Cerebellum (tissue), 5 donors: ENCODE measurements around the genes OTOG, KCNC1 and HPS5.

DNA sequence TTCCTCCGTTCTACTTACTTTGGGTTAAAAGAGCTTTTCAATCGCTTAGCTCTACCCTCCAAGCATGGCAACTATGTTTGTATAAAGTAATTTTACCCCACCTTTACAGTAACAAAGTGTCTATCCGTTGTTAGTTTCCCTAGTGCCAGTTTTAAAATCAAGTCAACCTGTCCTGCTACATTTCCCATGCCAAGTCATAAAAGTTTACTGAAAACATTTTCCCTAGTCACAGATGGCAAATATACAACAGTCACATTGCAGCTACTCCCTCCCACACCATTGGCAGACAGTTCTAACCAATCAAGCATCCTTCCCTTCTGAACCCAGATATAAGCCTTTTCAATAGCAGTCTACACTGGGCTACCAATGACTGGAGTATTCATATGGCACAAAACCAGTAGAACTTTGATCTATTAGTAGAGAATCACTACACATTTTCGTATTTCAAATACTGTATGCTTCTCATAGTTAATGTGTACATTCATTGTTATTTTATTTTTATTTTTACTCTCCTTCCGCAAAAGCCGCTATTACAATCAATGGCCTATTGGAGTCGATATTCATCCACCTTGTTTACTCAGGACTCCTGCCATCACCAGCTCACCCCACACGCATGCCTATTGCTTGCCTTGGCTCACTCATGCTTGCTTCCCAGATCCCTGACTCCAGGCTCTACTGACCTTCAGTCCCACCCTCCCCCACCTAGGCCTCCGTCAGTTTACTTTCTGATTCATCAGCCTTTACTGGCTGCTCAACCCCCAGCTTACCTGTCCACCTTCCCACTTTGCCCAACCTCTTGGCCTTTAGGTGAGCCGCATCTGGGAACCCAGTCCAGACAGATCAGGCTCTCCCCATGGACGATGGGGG lies 408.5 kb downstream of the SOX6 start:
- PRO-cap, 3 experiments: no peak in any of the 3 experiments
- RAMPAGE, long total RNA: no peak

GRCh38 chr11:16114921-16115411 lies 241.4 kb downstream of the SOX6 start:
- PRO-cap, 3 experiments: no peak in any of the 3 experiments
- RAMPAGE, long total RNA: no peak

DNA sequence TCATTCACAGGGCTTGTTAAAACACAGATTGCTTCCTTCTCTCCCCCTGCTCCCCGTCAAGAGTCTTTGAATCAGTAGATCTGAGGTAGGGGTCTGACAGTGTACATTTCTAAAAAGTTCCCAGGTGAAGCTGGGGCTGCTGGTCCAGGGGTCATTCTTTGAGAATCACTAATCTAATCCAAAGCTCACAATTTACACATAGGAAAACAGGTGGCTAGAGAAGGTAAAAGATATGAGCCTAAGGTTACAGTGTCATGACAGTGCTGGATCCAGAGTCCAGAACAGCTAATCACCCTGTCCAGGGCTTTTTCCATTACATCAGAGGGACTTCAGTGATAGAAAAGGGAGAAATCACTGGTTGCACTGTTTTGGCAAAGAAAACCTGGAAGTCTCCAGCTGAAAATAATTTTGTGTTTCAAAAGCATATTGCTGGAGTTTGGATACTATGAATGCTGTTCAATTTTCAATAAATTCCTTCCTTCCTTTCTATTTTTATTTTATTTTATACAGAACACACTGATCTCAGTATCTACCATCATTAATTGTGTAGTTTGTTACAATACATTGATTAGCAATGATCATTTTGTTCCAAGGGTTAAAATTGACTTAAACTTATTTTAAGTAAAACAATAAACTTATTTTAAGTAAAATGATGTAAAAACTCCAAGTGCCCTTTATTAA lies 240.8 kb downstream of the SOX6 start:
- PRO-cap, 3 experiments: no peak in any of the 3 experiments
- RAMPAGE, long total RNA: no peak

GRCh38 chr11:16184641-16184930 lies 171.8 kb downstream of the SOX6 start:
- PRO-cap, 3 experiments: no peak in any of the 3 experiments
- RAMPAGE, long total RNA: no peak

- PRO-cap, 3 experiments: no peak in any of the 3 experiments
- RAMPAGE, long total RNA: no peak
Observed at GRCh38 chr11:16612508-16613377, 125.7 kb upstream of the C11orf58 start.

GRCh38 chr11:16917935-16919052 lies 95.9 kb downstream of the PLEKHA7 start:
- PRO-cap, 3 experiments: no peak in any of the 3 experiments
- RAMPAGE, long total RNA: no peak

- PRO-cap, 3 experiments: no peak in any of the 3 experiments
- RAMPAGE, long total RNA: no peak
Observed at GRCh38 chr11:16994218-16995217, 19.7 kb downstream of the PLEKHA7 start.

- PRO-cap, 3 experiments: no peak in any of the 3 experiments
- RAMPAGE, long total RNA: no peak
Observed at GRCh38 chr11:17356420-17357113, 5.0 kb downstream of the NCR3LG1 start.

GRCh38 chr11:17386350-17387132 lies 1.9 kb downstream of the KCNJ11 start:
- PRO-cap, 3 experiments: peak in 3 of 3 experiments; most common plus-strand start chr11:17386771 (in 1); most common minus-strand start chr11:17386675 (in 2)
- RAMPAGE, long total RNA: no peak

- PRO-cap, 3 experiments: no peak in any of the 3 experiments
- RAMPAGE, long total RNA: no peak
Observed at GRCh38 chr11:17506670-17507113, 30.0 kb upstream of the ABCC8 start.

- PRO-cap, 3 experiments: no peak in any of the 3 experiments
- RAMPAGE, long total RNA: no peak
Observed at GRCh38 chr11:17542836-17543472, 1.3 kb downstream of the USH1C start.

DNA sequence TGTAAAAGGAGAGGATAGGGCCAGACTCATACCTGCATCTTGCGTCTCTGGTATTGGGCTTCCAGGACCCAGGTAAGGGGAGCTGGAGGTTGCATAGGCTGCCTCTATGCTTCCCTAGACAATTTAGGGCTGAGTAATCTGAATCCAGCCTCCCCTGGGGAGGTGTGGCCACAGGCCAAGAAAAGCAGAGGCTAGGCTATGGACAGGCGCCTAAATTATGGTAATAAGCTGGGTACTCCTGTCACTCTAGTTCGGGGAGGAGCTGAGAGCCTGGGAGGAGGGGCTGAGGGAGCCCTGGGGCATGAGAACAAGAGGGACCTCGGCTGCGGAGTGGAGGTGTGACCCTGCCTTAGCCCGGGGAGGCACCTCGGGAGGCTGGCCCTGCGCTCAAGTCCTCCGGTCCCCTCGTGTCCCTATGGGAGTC lies at the start of gene OTOG:
OTOG (plus strand) TSS at position 302 of the 424 bp plus-strand sequence.
- PRO-cap, 3 experiments: no peak in any of the 3 experiments
- RAMPAGE, long total RNA: no peak

DNA sequence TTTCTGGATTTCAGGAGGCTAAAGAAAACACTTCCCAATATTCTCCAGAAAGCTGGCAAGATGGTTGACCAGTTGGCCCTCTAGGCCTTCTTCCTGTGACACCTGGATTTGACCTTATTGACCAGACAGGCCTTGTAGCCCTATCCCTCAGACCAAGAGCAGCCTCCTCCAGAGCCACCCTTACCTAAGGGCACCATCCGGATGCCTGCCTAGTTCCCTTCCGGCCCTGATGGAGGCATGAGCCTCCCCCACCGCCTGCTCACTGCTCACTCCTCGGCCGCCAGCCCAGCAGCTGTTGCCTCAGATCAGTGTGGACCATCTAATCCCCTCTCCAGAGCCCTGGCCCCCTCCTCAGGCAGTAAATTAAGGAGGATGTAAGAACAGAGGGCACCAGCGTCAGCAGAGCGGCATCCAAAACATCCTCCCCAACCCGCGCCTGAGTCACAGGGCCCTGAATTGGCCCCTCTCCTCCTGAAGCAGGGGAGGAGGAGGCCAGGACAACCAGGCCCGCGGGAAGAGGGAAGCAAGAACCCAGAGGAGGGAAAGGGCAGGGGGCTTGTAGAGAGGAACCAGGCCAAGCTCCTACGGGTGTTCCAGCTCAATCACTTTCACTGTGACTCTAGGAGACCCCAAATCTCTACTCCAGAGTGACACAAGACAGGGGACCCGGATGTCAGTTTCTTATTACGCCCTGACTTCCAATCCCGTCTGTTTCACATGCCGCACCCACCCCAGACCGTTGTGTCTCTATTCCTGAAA lies 31.4 kb upstream of the MYOD1 start:
- PRO-cap, 3 experiments: no peak in any of the 3 experiments
- RAMPAGE, long total RNA: no peak

GRCh38 chr11:17734235-17735016 lies at the start of gene KCNC1:
Gene KCNC1 (plus strand): TSS chr11:17734781.
- PRO-cap, 3 experiments: peak in 3 of 3 experiments; most common plus-strand start chr11:17734797 (in 3); most common minus-strand start chr11:17734535 (in 1)
- RAMPAGE, long total RNA: no peak

DNA sequence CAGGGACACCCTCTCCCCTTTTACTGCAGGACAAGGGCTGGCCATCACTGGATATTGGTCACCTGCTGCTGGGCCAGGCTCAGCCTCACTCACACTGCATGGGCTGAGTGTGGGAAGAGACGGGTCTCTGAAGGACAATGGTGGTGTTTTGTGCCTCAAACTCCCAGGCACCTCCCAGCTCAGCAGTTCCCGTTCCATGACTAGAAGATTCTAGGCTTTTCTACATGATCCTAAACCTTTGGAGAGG lies 27.4 kb downstream of the KCNC1 start:
- PRO-cap, 3 experiments: no peak in any of the 3 experiments
- RAMPAGE, long total RNA: no peak

DNA sequence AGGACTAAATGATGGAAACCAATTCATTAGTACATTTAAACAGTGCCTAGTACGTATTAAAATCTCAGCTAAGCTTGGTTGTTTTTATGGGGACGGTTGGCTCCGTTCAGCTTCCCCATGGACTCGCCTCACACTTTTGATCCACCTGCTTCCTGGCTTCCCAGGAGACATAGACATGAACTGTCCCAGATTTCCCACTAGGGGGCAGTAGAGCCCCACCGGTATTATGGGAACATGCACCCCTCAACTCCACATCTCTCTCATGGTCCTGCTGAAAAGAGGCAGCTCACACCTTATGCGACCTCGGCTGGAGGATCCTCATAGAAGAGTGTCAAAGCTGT lies 9.6 kb upstream of the SAAL1 start:
- PRO-cap, 3 experiments: no peak in any of the 3 experiments
- RAMPAGE, long total RNA: no peak

- PRO-cap, 3 experiments: no peak in any of the 3 experiments
- RAMPAGE, long total RNA: no peak
Observed at GRCh38 chr11:18246342-18246745, 2.1 kb downstream of the SAA2 start.

DNA sequence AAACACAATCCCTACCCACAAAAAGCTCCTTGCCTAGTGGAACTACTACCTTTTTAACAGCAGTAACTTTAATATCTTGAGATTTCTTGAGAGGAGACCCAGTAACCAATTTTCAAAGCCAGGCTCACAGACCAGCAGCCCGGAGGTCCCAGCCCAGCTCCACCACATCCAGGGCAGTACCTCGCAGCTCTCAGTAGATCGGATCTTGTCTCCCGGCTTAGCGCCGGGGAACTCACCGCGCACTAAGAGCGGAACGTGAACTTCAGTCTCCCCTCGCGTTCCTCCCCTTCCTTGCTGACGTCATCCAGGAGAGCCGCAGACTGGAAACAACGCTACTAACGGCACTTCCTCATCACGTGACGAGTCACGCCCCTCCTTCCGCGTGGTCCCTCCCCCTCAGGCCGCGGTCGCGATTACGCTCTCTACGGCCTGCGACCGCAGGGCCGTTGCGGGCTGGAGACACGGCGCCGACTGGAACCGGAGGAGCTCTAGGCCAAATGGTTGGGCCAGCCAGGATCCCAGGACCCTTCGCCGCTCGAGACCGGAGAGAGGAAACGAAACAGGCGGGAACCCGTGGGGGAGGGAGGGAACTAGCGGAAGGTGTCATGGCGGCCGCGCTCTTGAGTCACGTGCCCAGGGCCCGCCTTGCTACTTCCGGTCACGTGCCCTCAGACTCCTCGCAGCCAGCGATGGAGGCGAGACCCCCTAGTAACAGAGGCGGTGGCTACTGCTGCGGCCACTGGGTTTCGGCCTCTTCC lies at the start of gene HPS5:
HPS5 (minus strand) TSS at position 244 of the 758 bp plus-strand sequence.
- PRO-cap, 3 experiments: peak in 3 of 3 experiments; most common plus-strand start position 380 of the sequence (in 1); most common minus-strand start position 299 of the sequence (in 3)
- RAMPAGE, long total RNA: start-site peak on the plus strand centred at position 692 of the sequence, 52 bp wide, 277 and 256 reads in 2 replicates

GRCh38 chr11:18323233-18323626 lies 863 bp downstream of the GTF2H1 start:
- PRO-cap, 3 experiments: no peak in any of the 3 experiments
- RAMPAGE, long total RNA: no peak

- PRO-cap, 3 experiments: peak in 1 of 3 experiments; most common plus-strand start chr11:18395215 (in 1); most common minus-strand start chr11:18395158 (in 1)
- RAMPAGE, long total RNA: no peak
Observed at GRCh38 chr11:18395036-18395410, 660 bp downstream of the LDHA start.